AG04449 (cell line): ENCODE measurements around a stretch of chr17.

DNA sequence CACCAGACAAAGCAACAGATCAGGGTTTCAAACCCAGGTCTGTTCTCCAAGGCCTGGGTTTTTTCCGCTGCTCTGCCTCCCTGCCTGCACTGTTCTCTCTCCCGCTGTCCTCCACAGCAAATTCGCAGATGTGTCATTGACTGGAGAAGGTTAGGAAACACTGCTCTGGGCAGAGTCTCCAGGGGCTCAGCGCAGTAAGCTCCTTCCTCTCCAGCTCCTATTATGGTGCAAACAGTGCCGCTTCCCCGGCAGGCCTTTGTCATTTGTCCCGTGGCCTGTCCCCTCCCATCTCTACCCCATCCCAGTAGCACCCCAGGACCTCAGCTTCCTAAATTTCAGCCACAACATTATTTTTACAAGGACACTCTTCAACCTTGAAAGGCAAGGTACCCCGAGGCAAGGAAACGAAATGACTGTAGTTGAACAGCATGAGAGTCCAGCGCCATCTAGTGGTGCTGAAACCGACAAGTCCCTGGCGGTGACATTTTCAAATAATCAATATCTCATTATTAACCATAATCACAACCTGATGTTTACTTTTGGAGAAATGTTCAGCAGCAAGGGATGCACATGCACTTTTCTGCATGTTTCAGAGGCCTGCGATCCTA lies 16.7 kb downstream of the MRPS23 start:
- RRBS, result no CpG with 5 or more reads among the region's 13 CpGs

DNA sequence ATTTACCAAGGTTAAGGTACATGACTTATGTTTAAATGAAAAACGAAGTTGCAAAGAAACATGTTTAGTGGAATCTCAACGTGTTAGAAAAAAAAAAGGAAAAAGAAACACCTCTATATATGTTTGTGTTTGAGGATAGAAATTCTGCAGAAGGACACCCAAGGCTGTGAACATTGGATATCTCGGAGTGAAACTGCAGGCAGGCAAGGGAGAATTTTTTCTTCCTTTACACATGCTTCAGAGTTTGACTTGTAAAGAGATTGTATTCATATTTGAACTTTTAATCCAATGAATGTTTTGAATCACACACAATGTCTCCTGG lies 1.1 kb upstream of the MRPS23 start:
- RRBS, result no CpG with 5 or more reads among the region's 3 CpGs

GRCh38 chr17:57935139-57935884 lies 19.9 kb downstream of the CUEDC1 start:
- RRBS, result no CpG with 5 or more reads among the region's 11 CpGs

DNA sequence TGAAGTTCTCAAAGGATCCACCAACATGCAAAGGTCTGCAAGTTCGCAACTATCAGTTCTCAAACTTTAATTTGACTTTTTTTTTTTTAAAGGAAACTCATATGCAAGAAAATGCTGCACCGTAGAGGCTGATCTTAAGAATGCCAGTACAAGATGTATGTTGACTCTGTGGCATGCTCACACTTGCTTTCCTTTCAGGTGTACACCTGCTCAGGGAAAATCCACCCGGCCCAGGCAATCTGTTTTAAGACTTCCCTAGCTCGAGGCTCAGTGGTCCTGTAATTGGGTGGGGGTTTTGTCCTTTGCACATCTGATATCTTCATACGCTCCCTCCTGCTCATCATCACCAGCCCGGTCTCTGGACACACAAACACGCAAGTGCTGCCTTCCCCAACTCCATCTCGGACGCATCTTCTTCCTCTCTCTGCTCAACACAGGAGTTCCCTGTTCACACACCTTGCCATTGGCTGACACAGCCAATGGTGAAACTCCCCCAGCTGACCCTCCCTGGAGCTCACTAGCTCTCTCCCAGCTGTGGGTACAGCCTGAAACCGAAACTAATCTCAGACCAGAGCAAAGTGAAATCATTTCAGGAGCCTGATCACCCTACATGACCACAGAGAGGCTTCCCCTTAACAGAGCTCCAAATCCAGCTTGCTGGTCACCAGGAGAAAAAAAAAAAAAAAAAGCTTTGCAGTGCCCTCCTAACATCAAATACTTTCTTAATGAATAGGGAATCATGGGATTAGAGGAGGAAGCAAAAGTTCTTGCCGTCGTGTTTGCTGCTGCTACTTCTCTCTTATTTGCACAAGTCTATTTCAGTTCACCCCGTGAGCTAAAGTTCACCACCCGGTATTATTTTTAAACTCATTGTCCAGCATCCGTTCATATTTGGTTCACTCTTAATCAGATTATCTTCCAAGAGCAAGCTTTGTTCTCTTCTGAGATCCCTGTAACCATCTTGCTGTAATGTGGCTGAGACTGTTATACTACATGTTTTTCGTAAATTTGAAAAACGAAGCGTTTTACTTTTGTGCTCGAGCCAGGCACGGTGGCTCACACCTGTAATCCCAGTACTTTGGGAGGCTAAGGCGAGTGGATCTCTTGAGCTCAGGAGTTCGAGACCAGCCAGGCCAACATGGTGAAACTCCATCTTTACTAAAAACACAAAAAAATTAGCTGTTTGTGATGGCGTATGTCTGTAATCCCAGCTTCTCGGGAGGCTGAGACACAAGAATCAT lies 8.3 kb downstream of the CUEDC1 start:
- RRBS, result no CpG with 5 or more reads among the region's 24 CpGs

DNA sequence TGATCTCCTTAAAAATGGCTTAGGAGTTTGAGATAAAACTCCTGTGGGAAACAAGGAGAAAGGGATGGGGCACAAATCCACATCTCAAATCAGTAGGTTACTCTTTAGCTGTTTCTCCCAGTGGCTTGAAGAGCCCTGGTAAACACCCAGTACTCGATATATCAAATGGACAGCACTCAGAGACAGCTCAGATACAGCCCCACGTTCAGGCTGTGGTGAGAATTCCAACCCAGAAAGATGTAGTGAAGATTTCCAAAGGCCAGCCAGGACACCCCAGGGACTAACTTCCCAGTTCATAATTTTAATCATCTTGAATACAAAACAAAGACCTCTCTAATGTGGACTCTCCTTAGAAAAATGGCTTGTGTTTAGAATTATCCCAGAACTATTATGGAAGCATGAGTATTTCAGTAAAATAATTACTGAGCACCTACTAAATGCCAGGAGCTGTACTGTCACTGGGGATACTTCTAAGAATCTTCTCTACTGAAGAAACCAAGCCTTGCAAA lies 6.4 kb upstream of the VEZF1 start:
- RRBS, result no CpG with 5 or more reads among the region's 2 CpGs

DNA sequence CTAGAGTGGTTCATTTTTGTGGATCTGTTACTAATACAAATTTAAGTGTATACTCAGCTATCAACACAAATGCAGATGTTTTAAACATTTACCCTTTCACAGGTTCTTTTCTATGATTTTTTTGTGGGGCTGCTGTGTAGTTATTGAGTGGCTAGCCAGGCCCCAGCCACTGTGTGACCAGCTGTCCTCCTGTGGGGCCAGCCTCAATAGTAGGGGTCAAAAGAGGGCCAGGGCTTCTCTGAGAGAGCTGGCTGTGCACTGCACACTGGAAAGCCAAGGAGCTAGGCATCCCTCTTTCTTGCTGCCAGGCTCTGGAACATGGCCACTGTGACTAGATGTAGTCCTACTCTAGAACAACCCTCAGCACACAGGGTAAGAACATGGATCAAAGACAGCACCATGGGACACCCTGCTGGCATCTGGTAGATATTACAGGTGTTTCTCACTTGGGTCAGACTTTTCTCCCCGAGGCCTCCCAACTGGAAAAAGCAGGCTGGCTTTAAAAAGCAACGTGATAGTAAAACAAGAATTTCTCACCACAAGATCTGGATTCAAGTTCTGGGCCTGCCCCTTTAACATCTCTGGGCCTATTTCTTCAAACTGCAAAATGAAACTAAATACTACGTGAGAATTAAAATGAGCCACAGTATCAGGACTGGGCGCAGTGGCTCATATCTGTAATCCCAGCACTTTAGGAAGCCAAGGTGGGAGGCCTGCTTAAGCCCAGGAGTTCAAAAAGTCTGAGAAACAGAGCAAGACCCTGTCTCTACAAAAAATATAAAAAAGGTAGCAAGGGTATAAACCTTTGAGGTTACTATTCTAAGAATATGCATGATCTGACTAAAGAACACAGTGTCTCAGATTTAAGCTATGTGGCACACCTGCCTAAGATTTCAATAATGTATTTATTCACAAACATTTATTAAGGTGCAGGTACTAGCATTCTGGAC lies 7.4 kb upstream of the VEZF1 start:
- RRBS, result no CpG with 5 or more reads among the region's 4 CpGs

GRCh38 chr17:58002209-58002777 lies 4.8 kb downstream of the SRSF1 start:
- RRBS, result no CpG with 5 or more reads among the region's 2 CpGs

DNA sequence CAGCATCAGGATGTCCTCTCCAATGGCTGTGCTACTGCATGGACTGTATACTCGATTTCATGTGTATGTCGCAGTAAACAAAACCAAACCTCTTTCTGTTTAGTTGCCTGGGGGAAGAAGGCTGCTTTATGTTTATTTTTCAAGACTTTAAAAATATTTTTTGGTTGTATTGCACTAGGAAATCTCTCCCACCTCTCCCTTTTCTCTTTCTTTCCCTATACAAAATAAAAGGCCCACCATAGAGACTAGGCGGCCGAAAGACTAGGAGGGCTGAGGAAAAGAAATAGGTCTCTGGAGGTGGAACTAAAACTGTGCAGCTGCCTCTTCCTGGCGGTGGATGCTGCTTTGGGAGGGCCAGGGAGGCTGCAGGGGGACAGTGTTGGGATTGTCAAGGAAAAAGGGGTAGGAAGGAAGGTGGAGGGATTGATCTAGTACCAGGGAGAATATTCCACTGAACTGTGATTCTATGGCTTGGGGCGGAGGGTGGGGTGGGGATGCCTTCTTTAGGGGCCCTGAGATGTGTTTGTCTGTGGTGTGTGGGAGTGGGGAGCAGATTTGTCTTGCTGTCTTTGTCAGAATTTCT lies 6.2 kb downstream of the DYNLL2 start:
- RRBS, result no CpG with 5 or more reads among the region's 6 CpGs

DNA sequence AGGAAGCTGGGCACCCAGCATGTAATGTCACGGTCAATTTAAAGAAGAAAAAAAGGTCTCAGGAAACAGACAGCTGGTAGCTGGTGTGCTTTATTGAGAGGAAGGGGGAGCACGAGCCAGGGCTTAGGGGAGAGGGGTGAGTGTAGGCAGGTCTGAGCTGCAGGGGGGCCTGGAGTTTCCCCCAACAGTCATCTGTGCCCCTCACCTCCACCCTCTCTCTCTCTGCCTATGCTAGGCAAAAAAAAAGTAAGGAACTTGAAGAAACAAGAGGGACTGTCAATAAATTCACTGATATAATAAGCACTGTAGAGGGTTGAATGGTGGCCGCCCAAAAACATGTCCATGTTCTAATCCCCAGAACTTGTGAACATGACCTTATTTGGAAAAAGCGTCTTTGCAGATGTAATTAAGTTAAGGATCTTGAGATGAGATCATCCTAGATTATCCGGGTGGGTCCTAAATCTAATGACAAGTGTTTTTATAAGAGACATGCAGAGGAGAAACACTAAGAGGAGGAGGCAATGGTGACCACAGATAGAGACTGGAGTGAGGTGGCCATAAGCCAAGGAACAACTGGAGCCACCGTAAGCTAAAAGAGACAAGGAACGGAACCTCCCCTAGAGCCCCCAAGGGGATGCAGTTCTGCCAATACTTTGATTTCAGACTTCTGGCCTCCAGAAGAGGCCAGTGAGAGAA lies 14.5 kb downstream of the TSPOAP1 start:
- RRBS, result no CpG with 5 or more reads among the region's 7 CpGs

GRCh38 chr17:58322260-58322886 lies 6.2 kb downstream of the TSPOAP1 start:
- RRBS, result 71% methylated on average over 2 of the region's 10 CpGs

GRCh38 chr17:58322887-58323737 lies 5.5 kb downstream of the TSPOAP1 start:
- RRBS, result 74% methylated on average over 5 of the region's 15 CpGs

- RRBS, result no CpG with 5 or more reads among the region's 4 CpGs
Measured at GRCh38 chr17:58325964-58326277, 2.7 kb downstream of the TSPOAP1 start.

DNA sequence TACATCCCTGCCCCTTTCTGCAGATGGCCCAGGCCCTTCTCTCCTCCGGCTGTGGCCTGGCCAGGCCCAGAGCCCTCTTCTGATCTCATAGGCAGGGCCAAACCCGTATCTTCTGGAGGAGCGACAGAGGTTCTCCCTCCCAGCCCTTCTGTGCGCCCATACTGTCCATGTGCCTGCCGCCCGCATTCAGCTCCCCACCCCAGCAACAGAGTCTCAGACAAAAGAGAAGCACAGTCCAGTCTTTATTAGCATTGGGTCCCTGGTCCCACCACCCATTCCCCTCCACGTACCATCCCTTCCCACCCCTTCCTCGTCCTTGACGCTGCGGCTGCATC lies 2.0 kb upstream of the TSPOAP1 start:
- RRBS, result no CpG with 5 or more reads among the region's 10 CpGs

DNA sequence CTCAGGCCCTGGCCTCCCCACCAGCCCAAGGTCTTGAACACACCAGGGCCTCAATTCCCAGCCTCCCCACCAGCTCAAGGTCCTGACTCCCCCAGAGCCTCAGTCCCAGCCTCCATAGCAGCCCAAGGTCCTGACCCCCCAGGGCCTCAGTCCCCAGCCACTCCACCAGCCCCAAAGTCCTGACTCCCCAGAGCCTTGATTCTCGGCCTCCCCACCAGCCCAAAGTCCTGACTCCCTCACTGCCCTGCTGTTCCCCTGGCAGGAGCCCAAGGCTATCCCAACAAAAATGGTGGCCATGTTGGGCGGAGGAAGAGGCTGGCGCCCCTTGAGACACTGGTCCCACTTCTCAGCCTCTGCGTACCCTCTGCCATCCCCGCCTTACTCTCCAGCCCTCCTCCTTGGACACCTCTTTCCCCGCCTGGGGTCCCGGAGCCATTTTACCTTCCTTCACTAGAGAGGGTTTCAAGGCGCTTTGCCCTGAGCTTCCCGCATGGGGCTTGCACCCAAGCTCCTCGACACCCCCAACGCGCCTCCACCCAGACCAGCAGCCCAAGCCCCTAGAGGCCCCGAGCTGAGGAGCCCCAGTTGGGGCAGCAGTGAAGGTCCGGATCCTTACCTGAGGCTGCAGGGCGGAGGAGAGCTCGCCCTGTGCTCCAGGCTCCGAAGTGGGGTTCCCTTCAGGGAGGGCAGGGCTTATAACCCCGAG lies 3.4 kb upstream of the TSPOAP1 start:
- RRBS, result no CpG with 5 or more reads among the region's 18 CpGs

DNA sequence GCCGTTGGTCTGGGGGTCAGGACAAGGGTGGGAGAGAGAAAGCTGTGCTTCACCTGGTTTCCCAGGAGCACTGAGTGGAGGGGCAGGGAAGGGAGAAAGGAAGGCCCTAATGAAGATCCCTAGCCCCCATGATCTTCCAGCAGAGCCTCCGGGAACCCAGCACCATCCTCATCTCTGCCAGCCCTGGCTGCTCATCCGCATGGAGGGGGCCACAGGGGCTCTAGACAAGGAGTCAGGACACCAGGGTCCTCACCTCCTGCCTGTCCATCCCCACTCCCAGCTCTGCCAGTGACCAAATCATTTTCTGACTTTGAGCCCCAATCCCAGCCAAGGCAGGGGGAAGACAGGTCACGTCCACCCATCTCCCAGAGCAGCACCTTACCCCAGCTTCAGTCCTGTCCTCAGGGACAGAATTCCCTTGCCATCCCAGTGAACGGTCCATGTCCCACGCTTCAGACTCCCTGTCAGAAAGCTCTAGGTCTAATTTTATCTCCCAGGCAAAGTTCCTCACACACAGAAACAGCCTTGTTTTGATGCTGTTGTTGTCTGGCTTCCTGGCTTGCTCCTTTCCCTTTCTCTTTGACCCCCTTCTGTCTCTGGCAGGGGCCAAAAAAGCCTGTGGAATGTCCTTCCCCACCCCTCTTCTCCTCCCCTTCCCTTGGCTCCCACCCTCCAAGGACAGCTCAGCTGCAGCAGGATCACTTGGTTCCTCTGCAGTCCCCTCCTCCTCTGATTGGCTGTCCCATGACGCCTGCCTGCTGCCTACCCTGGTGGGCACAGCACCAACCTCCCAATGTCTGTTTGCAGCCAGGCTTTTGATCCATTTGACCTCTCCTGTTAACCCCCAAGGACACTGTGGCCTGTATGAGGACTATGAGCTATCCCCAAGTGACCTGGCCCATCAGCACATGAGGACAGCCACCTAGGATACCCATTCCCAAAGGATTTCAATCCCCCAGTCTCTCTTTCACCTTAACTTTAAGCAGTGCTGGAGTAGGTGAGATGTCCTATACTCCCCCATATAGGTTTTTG lies 14.6 kb upstream of the MTMR4 start:
- RRBS, result no CpG with 5 or more reads among the region's 7 CpGs

GRCh38 chr17:59105742-59106200 lies 909 bp downstream of the TRIM37 start:
- RRBS, result 4% methylated on average over 1 of the region's 4 CpGs

DNA sequence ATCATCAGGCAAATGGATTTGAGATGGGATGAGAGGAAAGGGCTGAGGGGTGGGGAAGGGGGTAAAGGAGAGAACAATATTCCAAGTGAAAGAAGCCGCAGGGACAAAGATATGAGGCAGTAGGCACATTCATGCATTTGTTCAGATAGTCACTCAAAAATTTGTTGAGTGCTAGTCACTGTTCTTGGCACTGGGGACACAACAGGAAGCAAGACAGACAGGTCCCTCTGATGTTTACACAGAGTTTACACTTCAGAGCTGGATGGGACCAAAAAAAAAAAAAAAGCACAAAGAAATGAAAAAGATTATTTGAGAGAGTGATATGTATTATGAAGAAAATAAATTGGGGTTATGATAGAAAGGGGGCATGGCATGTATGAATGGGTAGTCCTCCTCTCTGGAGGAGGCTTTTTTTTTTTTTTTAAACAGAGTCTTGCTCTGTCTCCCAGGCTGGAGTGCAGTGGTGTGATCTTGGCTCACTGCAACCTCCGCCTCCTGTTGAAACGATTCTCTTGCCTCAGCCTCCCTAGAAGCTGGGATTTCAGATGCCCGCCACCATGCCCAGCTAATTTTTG lies 3.5 kb upstream of the YPEL2 start:
- RRBS, result no CpG with 5 or more reads among the region's 4 CpGs

- RRBS, result no CpG with 5 or more reads among the region's 11 CpGs
Measured at GRCh38 chr17:59373457-59374261, 42.2 kb downstream of the YPEL2 start.

- RRBS, result no CpG with 5 or more reads among the region's 12 CpGs
Measured at GRCh38 chr17:59422919-59423821, 91.7 kb downstream of the YPEL2 start.

GRCh38 chr17:59424829-59426273 lies 93.9 kb downstream of the YPEL2 start:
- RRBS, result no CpG with 5 or more reads among the region's 29 CpGs